Ishikawa (cell line): ENCODE measurements around a stretch of chr11.

- RRBS = no CpG with 5 or more reads among the region's 10 CpGs
Observed at GRCh38 chr11:45253648-45254219, 32.4 kb downstream of the SYT13 start.

GRCh38 chr11:45333399-45334085 is 47.4 kb upstream of the SYT13 start:
- RRBS = no CpG with 5 or more reads among the region's 10 CpGs

DNA sequence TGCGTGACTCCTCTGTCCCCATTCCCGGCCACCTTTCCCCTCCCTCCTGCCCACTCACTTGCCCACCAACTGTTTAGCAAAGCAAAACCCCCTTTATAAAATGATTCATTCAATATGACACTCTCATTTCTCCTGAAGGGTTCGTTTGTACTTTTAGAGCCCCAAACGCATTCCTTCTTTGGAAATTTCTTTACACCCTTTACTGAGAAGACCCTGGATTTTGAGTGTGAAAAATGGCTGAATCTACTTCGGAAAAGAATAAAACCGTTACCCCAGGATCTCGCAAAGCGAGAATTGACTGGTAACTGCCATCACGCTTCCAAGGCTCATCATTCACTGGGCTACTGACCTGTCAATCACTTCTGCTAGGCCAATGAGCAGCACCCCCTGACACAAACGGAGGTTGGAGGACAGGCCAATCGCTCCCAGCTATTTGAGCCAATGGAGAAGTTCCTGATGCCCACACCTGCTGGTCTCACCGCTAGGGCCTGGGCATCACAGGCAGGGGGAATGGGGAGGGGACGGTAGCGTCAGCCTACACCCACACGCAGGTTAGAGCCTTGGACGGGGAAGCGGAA is 56.6 kb upstream of the CHST1 start:
- RRBS = no CpG with 5 or more reads among the region's 17 CpGs

- RRBS = 3% methylated on average over 50 of the region's 87 CpGs
Observed at GRCh38 chr11:45803770-45804849, 839 bp upstream of the SLC35C1 start.

- RRBS = no CpG with 5 or more reads among the region's 28 CpGs
Observed at GRCh38 chr11:45805556-45806309, 784 bp downstream of the SLC35C1 start.

DNA sequence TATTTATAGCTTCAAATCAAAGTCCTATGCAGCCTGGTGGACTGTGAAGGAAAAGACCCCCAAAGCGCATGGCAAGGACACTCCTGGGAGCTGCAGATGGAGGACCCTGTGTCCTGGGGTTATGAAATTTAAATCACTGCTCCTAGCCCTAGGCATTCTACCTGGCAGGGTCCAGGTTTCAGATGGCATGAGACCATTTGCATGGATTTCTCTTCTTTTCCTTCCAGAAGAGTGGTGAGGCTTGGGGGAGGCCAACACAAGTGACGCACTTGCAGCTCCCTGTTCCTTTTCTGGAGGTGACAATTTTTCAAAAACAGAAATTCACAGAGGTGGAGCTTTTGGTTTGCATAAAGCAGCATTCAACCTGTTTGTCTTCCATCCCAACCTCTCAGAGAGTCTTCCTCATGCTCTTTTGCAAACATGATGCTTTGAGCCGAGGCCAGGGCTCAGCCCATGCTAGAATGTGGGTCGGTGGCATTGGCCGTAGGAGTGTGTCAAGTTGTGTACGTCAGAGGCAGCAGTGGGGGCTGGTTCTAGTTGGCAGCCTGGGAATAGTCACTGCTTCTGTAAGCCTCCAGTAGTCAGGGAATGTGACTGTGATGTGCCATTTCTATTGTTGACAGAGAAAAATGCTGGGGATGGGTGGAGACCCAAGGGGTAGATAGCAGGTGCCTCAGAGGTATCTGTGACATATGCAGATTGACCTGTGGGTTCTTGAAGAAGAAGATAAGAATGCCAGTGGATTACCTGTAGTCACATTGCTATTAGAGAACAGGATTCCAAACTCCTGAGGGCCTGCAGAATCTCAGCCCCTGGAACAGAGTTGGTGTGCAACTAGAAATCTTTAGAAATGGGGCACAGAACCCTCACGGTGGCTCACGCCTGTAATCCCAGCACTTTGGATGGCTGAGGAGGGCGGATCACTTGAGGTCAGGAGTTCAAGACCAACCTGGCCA is 6.5 kb downstream of the CRY2 start:
- RRBS = no CpG with 5 or more reads among the region's 9 CpGs

GRCh38 chr11:45860615-45861252 is 13.5 kb downstream of the CRY2 start:
- RRBS = no CpG with 5 or more reads among the region's 10 CpGs

- RRBS = no CpG with 5 or more reads among the region's 29 CpGs
Observed at GRCh38 chr11:45906022-45907002, 759 bp downstream of the FREY1 start.

- RRBS = no CpG with 5 or more reads among the region's 8 CpGs
Observed at GRCh38 chr11:45994176-45994975, 71.9 kb downstream of the LARGE2 start.

GRCh38 chr11:46016468-46016995 is 94.1 kb downstream of the LARGE2 start:
- RRBS = no CpG with 5 or more reads among the region's 2 CpGs

GRCh38 chr11:46254128-46254648 is 23.3 kb upstream of the CREB3L1 start:
- RRBS = no CpG with 5 or more reads among the region's 9 CpGs

DNA sequence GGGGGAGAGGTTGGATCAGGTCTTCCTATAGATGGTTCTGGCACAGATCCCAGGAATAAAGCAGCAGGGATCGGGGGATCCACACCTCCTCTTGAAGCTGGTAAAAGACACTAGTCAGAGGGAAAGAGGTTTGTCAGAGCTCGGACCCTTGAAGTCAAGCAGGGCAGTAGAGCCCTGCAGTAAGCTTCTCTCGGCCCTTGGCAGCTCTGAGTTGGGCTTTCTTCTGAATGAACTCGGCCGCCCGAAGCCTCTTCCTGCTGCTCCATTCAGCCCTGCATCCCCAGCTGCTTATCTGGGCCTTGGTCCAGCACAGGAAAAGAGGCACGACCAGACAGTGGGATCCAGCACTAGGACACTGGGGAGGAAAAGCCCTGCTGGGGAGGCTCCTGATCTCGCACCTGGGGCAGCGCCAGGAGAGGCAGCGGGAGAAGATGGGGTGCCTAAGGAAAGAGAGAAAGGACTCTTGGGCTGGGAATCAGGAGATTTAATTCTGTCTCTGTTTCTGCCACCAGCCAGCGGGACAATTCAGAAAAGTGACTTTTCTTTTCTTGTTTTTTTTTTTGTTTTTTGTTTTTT is 2.2 kb downstream of the CREB3L1 start:
- RRBS = no CpG with 5 or more reads among the region's 11 CpGs

DNA sequence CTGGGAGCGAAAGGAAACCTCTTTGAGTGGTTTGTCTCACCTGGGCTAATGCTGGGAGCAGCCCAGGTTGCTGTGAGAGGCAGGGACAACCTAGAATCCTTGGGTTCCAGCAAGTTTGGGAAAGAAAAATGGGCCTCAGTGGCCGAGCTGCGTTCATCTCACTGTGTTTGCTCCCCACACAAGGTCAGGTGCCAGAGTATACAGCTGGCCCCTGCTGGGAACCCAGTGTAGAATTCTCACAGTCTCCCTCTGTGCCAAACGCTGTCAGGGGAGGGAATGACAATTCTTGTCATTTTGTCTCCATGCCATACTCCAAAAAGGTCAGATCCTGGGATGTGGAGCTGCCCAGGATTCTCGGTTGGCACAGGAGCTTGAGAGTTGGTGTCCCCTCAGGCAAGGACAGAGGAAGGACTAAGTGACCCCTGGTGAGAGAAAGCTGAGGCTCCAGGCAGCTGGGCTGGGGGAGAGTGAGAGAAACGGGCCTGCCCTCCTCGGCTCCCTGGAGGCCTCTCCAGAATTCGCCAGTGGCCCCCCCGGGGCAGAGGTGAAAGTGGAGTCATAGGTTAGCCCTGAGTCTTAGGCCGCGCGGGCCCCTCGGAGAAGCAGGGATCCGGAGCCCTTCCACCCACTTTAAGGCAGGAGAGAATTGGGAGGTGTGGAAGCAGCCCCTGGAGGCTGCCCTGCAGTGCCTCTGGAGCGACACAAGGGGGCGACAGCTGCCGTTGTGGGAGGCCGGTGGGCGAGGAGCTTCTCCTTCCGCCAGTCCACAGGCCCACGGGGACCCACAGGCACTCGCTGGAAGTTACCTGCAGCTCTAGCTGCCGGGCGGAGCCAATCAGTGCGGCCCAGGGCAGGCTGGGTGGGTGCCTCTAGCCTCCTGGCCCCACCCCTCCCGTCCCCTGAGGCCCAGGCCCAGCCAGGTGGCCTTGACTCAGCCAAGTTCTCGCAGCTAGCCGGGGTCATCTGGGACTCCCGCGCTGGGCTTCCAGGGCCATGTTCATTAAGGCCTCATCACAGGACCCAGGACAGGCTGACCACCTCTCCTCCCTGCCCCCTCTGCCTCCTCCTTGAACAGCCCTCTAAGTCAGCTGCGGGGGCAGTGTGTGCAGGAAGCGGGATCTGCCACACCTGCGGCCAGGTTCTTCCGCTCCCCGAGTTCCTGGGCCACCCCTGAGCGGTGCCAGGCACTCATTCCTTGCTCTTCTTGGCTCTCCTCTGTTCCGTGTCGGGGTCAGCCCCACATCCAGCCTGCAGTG is 4.8 kb downstream of the DGKZ start:
- RRBS = 70% methylated on average over 15 of the region's 38 CpGs

DNA sequence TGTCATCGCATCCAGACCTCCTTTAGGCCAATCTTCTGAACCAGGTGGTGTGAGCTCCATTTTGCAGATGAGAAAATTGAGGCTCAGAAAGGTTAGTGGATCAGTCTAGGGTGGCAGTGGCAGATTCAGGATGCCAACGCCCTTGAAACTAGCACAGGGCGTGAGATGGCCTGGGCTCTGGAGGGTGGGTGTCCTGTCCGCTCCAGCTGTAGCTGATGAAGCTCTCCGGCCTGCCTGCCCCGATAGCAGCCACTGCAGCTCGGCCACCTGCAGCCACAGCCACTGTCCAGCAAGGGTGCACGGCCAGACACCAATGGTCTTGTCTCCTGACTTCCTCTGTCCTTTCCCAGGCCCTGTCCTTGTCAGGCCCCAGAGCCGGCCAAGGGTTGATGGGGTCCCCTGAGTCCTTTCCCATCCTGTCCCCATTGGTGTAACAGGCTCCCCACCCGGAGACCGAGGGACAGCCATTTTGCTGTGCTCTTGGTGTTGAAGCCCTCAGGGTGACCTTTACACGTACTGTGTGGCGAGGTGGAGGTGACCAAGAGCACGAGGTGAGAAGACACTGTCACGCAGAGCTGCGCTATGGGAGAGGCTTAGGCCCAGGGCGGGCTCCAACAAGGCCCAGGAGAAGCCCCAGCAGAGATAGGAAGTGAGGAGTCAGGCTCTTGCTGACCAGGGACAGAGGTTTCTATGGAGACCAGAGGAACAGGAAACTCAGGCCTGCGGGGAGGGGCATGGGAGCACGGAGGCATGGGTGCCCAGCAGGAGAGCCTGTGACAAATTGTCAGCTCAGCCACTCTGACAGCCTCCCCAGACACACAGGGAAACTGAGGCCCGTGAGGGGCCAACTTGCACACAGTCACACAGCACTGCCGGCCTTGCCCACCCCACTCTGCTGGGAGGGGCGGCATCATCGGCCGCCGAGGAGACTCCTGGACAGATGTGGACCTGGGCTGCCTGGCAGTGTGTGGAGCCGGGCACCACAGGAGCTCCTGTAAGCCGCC is 15.6 kb downstream of the DGKZ start:
- RRBS = 25% methylated on average over 5 of the region's 27 CpGs

GRCh38 chr11:46372234-46372884 is 9.1 kb upstream of the MDK start:
- RRBS = no CpG with 5 or more reads among the region's 19 CpGs

GRCh38 chr11:46379141-46380341 is 1.9 kb upstream of the MDK start:
- RRBS = no CpG with 5 or more reads among the region's 44 CpGs

- RRBS = no CpG with 5 or more reads among the region's 17 CpGs
Observed at GRCh38 chr11:46533551-46534476, 60.0 kb downstream of the AMBRA1 start.

GRCh38 chr11:46670997-46671310 is 29.5 kb downstream of the ARHGAP1 start:
- RRBS = no CpG with 5 or more reads among the region's 3 CpGs

DNA sequence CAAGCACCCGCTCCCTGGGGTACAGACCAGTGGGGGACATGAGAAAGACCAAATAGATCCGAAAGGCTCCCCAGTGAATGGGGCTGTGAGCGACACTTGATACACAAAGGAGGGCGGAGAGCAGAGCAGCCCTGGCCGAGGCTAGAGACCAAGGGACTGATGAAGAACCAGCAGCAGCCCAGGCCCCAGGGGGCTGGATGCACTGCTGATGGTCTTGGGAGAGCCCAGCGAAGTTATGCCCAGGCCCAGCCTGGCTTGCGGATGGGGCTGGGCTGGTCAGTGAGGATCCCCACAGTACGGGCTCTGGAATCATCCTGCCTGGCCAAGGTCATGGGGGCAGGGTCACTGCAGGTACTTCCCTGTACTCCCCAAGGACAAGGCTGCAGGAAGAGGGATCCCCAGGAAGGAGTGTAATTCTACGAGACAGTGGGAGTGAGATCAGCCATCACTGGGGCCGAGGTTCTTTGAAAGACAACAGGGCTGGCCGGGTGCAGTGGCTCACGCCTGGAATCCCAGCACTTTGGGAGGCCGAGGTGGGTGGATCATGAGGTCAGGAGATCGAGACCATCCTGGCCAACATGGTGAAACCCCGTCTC is 23.1 kb downstream of the ARHGAP1 start:
- RRBS = no CpG with 5 or more reads among the region's 15 CpGs

DNA sequence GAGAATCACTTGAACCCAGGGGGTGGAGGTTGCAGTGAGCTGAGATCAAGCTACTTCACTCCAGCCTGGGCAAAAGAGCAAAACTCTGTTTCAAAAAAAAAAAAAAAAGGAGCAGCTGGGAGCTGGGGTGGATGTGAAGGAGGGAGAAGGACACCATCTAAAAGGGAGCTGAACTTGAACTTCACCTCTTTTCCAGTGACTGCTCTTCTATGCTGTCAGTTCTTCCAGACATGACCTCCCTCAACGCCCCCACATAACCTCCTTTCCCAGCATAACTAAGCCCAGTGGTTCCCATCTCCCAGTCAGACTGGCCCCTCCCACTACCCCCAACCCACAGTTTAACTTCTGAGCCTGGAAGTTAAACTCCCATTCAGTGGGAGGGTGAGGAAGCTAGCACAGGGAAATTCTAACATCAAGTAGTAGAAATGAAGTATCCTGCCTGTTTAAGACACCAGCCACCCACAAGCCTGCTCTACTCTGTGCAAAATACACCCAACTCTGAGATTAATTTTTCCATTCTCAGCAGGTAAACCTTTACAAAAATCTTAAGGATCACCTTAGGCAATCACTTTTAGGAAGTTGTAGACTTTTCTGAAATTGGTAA is 1.8 kb downstream of the ARHGAP1 start:
- RRBS = no CpG with 5 or more reads among the region's 1 CpG